Iris pigment epithelial cell (primary cell): ENCODE measurements around the gene DPM1.

DNA sequence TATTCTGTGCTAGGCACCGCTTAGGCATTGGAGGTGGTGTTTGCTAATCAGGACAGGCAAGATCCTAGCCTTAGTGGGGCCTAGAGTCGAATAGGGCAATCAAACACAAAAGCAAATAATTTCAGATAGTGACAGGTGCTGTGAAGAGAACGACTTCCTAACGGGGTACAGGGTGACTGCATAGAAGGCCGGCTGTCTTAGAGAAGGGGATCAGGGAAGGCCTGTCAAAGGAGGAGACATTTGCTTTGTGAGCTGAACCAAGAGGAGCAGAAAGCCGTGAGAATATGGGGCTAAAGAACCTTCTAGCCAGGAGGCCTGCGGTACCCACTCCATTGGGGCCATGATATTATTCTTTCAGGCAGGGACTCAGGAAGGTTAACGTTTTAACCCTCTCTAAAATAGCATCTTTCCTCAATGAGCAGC is 961 bp downstream of the PTPN1 start:
- RRBS, result no CpG with 5 or more reads among the region's 8 CpGs

DNA sequence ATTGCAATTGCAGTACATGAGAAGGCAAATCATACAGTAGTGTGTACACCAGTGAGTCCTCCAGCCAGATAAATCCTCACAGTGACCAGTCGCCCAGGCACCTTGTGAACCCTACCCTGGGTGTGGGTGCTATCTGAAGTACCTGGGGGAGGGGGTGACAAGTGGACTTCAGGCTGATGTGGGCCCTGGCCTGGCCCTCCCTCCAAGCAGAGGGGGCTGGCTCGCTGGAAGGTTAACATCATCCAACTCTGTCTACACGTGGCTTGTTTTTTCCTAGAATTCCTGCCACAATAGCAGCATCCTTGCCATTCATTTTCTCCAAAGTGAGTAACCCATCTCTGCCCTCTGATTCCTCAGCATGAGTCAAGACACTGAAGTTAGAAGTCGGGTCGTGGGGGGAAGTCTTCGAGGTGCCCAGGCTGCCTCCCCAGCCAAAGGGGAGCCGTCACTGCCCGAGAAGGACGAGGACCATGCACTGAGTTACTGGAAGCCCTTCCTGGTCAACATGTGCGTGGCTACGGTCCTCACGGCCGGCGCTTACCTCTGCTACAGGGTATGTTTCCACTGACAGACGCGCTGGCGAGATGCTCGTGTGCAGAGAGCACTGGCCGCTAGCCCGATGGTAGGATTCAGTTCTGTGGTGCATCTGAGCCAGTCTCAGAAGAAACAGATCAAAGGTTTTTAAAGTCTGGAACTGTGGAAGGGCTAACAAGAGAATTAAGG is 70.9 kb downstream of the PTPN1 start:
- RRBS, result no CpG with 5 or more reads among the region's 20 CpGs

DNA sequence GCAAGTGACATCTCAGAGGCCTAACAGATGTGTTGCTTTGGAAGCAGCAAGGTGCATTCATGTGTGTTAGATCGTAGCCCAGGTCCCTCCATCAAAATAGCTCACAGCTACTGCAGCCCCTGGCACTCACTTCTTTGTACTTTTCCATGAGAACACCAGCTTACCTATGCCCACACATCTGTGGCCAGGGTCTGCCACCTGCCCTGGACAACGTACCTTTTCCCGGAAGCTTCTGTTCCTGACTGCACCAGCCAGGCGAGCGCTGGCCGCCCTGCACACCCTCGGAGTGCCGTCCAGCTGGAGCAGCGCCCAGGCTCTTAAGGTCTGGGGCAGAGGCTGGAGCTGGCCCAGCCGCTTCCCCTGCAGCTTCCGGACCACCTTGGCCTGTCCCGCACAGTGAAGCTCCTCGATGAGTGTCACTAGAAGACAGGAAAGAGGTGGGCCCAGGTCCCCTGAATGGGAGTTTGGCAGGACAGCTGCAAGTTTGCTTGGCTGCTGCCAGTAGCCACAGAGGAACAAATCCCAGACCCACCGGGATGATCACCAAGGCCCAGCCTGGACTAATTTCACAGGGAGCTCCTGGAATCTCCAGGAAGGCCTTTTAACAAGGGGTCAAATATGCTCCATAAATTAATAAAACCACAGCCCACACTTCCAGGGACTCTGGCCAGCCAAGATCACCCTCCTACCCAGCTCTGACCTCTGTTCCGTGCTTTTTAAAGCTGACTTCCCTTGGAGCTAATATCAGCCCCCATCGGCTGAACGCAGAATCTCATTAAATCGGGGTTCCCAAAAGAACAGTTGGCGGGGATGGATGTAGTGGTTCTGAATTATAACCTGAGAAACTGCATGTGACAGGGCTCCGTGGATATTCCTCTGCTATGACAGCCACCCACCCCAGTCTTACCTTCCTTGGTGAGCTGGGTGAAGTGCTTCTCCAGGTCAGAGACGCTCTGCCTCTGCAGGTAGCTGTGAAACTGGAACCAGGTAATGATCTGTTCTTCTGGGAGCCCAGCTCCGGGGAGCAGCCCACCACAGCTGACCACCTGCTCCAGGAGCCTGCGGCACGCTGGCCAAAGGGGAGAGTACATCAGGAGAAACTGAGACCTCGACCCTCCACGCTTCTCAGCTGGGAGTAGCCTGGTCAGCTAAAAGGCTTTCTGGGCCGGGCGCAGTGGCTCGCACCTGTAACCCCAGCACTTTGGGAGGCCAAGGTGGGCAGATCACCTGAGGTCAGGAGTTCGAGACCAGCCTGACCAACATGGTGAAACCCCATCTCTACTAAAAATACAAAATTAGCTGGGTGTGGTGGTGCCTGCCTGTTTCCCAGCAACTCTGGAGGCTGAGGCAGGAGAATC is 82.4 kb downstream of the PTPN1 start:
- RRBS, result no CpG with 5 or more reads among the region's 30 CpGs

DNA sequence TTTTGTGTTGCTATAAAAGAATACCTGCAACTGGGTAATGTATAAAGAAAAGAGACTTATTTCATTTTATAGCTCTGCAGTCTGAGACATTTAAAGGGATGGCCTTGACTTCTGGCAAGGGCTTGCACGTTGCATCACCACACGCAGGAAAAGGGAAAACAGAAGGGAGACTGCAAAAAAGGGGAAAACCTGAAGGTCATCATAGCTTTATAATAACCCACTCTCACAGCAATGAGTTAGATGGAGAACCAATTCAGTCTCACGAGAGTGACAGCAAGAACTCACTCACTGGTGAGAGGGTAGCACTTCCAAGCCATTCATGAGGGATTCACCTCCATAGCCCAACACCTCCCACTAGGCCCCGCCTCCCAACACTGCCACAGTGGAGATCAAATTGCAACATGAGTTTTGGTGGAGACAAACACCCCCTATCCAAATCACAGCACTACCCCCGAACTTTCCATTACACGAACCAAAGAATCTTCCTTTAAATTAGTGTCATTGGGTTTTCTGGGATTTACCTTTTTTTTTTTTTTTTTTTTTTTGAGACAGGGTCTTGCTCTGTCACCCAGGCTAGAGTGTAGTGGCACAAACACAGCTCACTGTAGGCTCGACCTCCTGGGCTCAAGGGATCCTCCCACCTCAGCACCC is 31.0 kb downstream of the RIPOR3 start:
- RRBS, result no CpG with 5 or more reads among the region's 7 CpGs

GRCh38 chr20:50662940-50663591 is 28.3 kb downstream of the RIPOR3 start:
- RRBS, result no CpG with 5 or more reads among the region's 12 CpGs

DNA sequence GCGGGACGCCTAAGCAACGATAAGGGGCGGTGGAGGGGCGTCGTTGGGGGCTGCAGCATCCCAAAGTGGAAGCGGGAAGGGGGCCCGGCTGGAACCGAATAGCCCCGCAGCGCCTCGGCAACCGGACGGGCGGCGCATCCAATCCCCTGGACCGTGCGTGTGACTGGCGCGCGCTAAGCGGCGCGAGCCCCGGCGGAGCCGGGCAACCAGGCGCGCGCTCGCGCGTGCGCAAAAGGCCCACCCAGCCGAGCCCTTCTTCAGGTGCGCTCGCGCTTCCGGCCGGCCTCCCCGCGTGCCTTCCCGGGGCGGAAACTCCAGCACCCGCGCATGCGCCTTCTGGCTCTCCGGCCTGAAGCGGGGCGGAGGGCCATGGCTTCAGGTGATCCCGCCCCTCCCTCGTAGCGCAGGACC is 547 bp upstream of the PARD6B start:
- RRBS, result 1% methylated on average over 36 of the region's 53 CpGs

DNA sequence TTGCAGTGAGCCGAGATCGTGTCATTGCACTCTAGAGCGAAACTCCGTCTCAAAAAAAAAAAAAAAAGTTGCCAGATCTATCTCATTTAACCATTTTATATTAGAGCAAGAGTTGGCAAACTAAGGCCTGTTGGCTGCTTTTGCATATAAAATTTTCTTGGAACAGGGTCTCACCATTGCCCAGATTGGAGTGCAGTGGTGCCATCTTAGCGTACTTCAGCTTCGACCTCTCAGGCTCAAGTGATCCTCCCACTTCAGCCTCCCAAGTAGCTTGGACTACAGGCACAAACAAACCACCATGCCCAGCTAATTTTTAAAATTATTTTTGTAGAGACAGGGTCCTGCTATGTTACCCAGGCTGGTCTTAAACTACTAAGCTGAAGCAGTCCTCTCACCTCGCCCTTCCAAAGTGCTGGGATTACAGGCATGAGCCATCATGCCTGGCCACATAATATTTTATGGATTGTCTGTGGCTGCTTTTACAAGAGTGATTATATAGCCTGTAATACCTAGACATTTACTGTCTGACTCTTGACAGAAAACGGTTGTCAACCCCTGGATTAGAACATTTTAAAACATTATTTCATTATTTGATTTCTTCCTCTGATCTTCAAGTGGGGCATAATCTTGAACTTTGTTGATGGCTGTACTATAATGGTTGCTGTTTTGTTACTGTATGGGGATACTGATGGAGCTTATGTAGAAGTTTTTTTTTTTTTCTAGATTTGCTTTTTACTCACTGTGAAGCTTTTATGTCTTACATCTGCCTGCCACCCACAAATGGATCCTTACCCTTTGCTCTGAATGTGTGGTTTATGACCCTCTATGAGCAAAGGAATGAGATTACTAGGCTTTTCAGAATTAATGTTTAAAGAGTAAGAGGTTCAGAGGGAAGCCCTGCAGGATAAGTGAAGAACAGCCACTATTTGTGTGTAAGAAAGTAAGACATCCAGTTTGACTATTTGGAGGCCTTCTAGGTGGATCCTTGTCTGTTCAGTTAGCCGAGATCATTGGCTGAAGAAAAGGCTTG is 14.3 kb downstream of the PARD6B start:
- RRBS, result no CpG with 5 or more reads among the region's 9 CpGs

- RRBS, result no CpG with 5 or more reads among the region's 15 CpGs
Observed at GRCh38 chr20:50788039-50788801, 6.6 kb upstream of the BCAS4 start.

DNA sequence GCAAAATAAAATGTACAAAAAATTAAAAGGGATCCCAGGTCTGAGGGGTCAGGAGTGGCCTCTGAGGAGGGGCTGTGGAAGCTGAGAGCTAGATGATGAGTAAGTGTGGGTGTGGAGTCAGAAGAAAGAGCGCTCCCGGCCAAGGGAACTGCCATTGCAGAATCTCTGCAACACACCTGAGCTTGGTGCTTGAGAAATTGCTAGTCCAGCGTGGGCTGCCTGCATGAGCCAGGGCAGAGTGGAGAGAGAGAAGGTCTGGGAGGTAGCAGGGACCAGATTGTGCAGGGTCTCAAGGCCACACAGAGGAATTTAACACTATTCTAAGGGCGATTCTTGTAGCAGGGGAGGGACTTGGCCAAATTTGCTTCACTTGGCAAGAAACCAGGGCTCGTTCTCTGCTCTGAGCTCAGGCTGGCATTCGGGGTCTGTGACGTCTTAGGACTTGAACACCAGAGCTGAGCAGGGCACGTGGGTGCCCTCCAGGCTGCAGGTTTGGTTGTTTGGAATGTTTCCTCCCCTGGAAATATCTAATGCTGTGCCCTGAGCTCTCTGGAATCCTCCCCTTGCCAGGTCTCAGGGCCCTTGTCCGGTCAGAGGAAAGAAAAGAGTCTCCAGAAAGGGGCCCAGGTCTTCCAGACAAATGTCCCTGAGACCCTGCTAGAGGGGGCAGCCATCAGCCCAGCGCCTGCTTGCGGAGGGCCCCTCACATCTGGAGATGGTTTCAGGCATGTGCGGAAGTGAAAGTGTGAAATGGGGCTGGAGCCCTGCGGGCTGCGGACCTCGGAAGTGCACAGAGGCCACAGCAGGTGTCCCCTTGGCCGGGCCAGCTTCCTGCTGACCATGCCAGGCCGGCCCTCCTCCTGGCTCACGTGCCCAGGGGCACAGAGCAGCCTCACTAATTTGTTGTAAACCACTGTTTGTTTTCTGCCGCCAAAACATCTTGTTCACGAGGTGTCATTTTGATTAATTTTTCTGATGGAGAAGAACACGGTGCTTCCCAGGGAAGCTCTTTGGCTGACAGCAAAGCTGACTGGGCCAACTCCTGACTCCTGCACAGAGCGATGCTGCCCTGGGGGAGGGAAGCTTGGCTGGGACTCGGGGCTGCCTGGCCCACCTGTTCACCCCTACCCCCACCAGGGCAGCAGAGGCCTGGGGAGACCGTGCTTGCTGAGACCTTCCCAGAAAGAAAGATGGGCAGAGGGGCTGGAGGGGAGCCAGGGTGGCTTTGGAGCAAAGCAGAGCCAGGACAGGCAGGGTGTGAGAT is 53.8 kb downstream of the BCAS4 start:
- RRBS, result no CpG with 5 or more reads among the region's 24 CpGs

DNA sequence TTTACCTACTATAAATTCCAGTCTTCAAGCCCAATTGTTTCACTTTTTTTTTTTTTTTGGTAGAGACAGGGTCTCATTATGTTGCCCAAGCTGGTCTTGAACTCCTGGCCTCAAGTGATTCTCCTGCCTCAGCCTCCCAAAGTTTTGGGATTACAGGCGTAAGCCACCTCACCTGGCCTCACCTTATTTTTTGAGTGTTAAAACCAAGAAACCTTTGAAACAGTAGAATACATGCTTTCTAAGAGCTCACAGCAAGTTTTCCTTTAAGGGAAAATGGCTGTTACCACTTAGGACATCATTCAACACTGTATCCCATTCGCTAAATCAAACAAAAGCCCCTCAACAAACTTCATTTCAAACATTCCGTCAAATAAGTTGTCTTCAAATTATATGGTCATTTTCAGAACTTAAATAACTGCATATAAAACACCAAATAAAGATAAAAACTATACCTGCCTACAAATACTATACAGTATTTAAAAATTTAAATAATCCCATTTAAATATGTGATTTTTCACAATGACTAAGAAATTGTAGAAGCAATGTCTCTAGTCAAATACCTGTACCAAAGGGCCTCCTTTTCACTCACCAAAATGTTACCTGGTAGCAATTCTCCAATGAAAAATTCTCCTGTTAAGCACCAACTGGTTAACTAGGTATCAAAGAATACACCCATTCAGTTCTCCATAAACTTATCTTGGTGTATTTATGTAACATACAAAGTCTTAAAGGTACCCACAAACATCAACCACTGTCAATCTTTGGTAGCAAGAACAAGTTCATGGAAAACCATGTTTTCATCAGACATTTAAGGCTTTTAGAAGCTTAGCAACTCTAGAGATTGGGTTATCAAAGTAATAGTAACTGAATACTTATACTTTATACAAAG is 3.5 kb downstream of the ADNP start:
- RRBS, result no CpG with 5 or more reads among the region's 3 CpGs

DNA sequence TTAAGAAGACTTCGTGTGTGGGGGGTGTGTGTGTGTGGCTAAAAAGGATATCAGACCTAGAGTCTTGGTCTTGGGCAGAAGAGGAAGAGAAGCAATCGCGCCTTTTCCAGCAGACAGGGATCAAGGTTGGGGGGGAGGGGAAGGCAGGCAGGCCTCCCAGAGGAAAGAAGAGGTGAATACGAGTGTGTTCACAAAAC is 1.4 kb downstream of the ADNP start:
- RRBS, result no CpG with 5 or more reads among the region's 4 CpGs

DNA sequence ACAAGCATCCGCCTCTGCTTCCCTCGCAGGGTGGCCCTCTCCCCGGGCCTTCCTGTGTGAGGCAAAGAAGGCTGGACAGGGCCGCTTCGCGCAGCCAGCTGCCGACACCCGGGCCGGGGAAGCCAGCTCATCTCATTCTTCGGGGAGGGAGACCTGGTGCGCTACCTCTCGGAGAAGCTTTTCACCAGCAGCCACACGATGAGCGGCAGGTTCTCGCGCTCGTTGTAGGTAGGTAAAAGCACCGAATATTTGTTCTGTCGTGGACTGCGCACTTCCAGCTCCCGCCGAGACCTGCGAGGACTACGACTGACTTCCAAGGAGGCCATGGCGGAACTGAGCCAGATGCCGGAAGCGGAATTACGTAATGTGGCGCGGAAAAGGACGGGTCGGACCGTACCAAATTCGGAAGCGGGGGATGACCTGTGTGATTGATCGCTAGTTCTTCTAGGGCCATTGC is at the start of gene DPM1:
TSS of gene DPM1 (minus strand) at position 335 of the 457 bp plus-strand sequence.
- RRBS, result 3% methylated on average over 6 of the region's 36 CpGs

DNA sequence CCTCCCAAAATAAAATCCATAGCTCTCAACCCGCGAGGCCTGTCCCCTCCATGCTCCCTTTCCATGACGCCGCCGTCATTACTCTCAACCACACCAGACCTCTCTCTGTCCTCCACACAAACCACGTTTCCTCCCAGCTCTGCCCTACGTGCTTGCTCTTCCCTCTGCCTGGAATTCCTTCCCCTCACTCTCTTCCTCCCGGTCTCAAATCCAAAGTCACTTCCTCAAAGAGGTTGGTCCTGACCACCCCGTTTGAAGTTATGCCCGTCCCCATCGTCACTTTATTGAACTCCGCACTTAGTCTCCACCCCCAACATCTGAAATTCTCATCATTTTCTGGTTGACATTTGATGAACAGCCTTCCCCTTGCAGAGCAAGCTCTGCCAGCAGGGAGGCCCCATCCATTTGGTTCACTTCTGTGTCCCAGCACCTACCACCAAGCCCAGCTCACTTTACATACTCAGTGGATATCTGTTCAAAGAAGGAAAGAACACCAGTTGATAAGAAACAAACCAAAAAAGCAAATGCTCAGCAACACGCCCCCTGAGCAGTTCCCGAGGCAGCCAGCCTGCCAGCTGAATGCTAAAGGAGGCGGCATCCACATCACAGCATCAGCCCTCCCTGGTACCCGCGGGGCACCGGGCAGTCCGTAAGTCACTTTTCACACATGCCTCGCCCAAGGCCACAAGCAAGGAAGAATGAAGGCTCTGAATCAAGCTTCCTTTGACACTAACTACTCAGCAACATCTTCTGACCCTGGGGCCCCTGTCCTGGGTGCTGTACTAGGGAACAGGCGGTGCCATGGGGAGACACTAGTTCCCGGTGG is 125.0 kb downstream of the NFATC2 start:
- RRBS, result no CpG with 5 or more reads among the region's 22 CpGs

GRCh38 chr20:51423661-51424560 is 118.6 kb downstream of the NFATC2 start:
- RRBS, result no CpG with 5 or more reads among the region's 17 CpGs

GRCh38 chr20:51473599-51474542 is 68.6 kb downstream of the NFATC2 start:
- RRBS, result 92% methylated on average over 3 of the region's 20 CpGs

GRCh38 chr20:51500198-51500737 is 42.3 kb downstream of the NFATC2 start:
- RRBS, result no CpG with 5 or more reads among the region's 4 CpGs

DNA sequence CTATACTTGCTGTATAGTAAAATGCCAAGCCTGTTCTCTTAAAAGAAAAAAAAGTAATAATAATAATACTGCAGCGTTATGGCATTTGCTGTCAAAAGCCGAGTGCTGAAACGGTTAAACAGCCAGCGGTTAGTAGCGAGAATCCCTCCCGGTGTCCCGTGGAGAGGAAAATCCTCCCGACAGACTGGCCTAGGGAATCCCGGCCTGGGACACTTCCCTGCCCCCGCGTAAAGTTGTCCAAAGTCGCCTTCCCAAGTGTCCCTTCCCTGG is 19.5 kb upstream of the NFATC2 start:
- RRBS, result under 1% methylated on average over 4 of the region's 12 CpGs

- RRBS, result no CpG with 5 or more reads among the region's 7 CpGs
Observed at GRCh38 chr20:51563340-51563761, 20.8 kb upstream of the NFATC2 start.

DNA sequence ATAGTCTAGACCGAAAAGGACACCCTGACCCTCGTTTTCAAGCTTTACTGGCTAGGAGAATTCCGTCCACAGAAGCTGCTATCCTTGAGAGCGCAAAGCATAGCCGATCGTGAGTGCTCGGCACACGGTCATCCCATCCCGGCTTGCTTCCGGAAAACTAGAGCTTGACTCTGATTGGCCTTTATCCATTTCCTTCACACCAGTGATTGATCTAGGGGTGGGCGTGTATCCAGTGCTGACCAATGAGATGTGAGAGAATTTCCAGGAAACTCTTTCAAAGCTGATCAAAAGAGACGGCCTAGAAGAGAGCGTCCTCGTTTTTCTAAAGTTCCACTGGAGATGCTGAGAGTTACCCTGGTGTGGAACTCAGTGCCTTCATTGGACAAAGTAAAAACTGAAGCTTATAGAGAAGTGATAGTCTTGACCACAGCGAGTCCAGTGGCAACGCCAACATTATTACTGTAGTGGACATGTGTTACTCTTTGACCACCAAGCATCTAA is 41.0 kb upstream of the NFATC2 start:
- RRBS, result no CpG with 5 or more reads among the region's 16 CpGs

DNA sequence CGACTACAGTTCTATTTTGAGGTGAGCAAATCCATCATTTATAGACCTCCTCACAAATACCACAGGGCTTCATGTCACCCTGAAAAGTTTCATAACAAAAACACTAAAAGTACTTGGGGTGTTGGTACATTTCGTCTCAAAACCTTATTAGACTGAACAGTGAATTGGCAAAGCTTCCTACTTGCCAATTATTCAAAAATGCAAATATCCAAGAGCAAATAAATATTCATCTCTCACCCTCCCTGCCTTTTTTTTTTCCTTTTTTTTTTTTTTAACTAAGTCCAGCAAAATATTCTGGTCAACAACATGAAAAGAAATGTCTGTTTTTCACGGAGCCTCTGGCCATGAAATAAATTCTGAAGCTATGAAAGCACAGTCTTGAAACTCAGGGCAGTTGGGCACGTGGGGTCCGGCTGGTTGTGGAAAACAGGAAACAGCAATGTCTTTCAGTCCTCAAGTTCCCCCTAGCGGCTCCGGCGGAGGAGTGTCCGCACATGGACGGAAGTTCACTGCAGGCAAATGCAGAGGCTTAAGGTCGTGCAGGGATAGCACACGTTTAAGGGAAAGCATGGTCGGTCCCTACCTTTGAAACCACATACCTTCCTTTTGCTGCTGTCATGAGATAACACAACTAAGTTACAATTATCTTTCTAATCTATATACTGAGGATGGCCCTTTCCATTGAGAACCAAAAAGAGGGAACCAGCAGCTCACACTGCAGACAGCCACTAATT is 52.4 kb upstream of the NFATC2 start:
- RRBS, result 0% methylated on average over 2 of the region's 13 CpGs